SK-N-DZ (cell line): ENCODE measurements around a stretch of chr4.

DNA sequence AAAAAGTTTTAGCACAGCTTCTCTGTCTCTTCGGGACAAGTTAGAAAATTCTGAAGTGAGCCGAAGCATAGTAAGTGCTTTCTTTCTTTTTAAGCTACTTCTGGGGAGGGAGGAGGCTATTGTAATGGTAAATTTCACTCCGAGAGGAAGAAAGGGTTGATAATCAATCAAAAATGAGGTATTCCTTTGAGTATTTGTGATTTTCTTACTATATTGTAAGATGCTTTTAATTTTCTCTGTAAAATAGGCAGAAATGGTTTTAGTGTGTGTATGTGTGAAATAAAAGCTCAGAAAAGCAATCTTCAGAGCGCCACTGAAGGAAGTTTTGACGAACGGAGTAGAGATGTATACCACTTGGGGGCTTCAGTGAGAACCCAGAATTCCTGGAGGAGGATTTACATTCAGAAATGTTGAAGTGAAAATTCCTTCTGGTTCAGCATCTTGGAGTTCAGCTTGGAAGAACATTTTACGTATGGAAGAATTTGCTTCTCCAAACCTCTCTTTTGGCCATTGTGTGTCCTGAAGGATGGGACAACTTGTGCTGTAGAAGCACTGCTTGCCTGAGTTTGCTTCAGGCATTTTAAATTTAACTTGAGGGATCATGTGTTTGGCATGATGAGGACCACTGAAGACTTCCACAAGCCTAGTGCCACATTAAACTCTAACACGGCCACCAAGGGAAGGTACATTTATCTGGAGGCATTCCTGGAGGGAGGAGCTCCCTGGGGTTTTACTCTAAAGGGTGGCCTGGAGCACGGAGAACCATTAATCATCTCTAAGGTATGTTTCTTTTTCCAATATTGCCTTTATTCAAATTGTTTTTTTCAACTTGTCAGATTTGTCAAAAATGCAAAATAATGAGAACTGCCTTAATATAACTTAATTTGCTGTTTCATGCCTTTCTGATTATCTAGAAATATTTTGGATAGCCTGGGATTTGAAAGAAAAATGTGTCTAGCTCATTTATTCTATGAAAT is 700 bp downstream of the SHROOM3 start:
RAMPAGE:
- cytosol, long total RNA = no peak
- nucleus, long total RNA = no peak

GRCh38 chr4:76486816-76487258 is 51.8 kb downstream of the SHROOM3 start:
RAMPAGE:
- cytosol, long total RNA = no peak
- nucleus, long total RNA = no peak

RAMPAGE:
- cytosol, long total RNA = no peak
- nucleus, long total RNA = no peak
These were observed 111.8 kb downstream of the SHROOM3 start for GRCh38 chr4:76546560-76547439.

RAMPAGE:
- cytosol, long total RNA = no peak
- nucleus, long total RNA = no peak
These were observed 144.4 kb downstream of the SHROOM3 start for GRCh38 chr4:76579452-76579792.

DNA sequence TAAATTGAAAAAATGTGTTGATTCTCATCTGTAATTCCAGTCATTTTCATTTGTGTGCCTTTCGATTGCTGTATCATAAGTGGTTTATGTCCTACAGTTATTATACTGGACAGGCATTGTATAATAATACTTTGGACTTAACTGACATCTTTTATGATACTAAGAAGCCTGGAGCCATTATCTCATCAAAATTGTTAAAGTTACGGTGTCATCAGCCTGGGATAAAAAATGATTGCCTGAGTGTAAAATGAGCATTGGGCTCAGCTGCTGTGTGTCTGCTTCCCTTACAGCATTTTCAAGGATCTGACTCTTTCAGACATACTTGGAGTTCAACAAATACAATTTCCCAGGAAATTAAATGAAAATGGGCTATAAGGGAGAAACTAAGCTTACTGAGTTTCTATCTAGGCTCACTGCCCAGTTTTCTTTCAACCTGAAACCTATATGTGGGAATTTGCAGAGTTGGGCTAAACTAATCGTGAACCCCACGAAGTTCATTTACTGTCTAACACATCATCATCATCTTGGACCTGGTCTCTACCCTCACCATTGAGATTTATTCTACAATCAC is 146.4 kb downstream of the SHROOM3 start:
RAMPAGE:
- cytosol, long total RNA = no peak
- nucleus, long total RNA = no peak

RAMPAGE:
- cytosol, long total RNA = no peak
- nucleus, long total RNA = no peak
These were observed 176.3 kb downstream of the SHROOM3 start for GRCh38 chr4:76610946-76612142.

GRCh38 chr4:76682962-76683407 is 215.0 kb downstream of the SOWAHB start:
RAMPAGE:
- cytosol, long total RNA = no peak
- nucleus, long total RNA = no peak

DNA sequence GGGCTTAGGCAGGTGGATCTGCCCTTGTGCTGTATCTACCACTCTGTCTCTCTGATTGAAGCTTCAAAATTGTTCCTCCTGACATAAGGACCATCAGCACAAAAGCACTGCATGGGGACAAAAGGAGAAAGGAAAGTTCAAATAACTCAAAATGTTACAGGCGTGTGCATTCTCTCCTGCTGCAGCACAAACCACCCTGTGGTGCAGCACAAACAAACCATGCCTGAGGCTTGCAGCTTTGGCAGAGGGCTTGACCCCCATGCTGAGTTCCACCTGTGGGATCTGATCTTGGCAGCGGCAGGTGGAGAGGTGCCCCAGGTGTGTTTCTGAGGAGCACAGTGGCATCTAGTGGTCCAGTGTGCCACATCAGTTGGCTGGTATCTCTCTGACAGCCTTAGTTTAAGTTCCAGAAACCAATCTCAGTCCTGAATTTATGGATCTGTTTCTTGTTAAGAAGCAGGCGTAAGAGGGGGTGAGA is 164.6 kb downstream of the SOWAHB start:
RAMPAGE:
- cytosol, long total RNA = no peak
- nucleus, long total RNA = no peak

RAMPAGE:
- cytosol, long total RNA = no peak
- nucleus, long total RNA = no peak
These were observed 5.3 kb downstream of the SOWAHB start for GRCh38 chr4:76892551-76893208.

DNA sequence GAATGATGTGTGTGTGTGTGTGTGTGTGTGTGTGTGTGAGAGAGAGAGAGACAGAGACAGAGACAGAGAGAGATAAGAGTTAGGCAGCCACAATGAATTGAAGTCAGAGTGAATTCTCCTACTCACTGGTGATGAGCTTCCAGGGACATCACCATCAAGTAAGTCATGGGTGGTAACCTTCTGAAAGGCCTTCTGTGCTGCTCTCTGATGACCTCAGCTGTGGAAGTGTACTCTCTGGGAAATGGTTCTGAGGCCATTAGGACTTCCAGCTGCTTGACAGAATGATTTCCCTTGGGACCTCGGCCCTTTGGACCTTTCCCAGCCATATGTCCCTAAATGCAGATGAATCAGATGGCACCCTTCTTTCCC is 7.4 kb downstream of the SEPTIN11 start:
RAMPAGE:
- cytosol, long total RNA = no peak
- nucleus, long total RNA = no peak

DNA sequence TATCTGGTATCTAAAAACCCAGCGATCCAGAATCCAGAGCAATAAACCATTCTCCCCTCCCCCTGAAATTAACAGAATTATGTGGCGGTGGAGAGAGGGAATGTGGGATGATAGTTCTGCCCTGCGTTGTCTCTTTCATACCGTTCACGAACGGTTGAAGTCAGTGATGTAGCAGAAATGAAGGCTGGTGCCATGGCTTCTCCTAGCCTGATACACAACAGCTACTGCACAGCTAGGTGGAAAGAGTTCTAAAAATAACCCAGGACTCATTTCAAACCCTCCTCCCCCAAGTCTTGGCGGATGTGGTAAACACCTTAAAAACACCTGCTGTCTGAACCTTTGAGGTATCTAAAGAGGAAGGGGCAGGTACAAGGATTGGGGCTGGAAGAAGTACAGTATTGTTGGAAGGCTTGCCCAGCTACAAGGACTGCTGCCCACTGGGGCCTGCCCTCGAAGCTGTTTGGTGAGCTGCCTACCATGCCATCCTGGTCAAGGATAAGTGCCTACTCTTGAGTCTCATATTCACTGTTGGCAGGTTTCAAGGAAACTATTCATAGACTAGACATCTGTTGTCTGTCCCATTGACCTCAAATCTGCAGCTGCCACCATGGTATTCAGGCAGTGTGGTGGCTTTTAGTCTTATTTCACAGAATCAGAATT is 44.6 kb downstream of the SEPTIN11 start:
RAMPAGE:
- cytosol, long total RNA = no peak
- nucleus, long total RNA = no peak

DNA sequence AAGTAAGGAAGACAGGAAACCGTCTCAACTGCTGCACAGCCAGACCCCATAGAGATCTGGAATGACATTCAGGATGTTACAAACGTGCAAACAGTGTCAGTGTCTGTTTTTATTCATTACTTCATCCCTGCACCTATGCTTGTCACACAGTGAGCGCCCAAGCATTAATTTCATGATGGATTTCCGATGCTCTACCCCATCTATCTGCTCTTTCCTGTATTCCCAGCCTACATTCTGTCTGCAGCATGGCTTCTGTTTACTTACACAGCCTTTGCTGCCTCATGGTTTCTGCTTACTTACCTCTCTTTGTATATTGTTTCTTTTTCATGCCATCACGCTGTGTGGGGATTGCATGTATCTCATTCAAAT is 53.2 kb downstream of the SEPTIN11 start:
RAMPAGE:
- cytosol, long total RNA = no peak
- nucleus, long total RNA = no peak

DNA sequence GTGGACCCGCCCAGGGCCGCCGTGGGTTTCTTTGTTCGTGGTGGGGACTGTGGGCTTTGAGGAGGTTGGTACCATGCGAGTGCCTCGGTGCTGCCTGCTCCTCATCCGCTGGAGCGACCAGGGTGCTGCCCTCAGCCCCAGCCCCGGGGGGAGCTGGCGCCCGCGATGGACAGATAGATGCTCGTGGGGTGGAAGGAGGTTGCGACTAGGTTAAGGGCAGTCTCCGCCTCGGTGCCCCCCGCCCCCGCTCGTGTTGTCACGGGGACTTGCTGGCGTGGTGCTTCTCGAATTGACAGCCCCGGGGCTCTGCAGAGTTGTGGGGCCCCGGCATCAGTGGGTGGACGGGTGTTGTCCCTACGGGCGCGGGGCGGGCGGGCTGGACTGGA is 497 bp downstream of the CCNG2 start:
RAMPAGE:
- cytosol, long total RNA = no peak
- nucleus, long total RNA = no peak

GRCh38 chr4:77601311-77602008 is 4.2 kb upstream of the CXCL13 start:
RAMPAGE:
- cytosol, long total RNA = no peak
- nucleus, long total RNA = no peak

GRCh38 chr4:77745879-77746417 is 73.2 kb downstream of the CNOT6L start:
RAMPAGE:
- cytosol, long total RNA = no peak
- nucleus, long total RNA = no peak

GRCh38 chr4:77810469-77811295 is 8.5 kb downstream of the CNOT6L start:
RAMPAGE:
- cytosol, long total RNA = no peak
- nucleus, long total RNA = no peak

GRCh38 chr4:77853124-77853574 is 9.5 kb upstream of the MRPL1 start:
RAMPAGE:
- cytosol, long total RNA = no peak
- nucleus, long total RNA = no peak

RAMPAGE:
- cytosol, long total RNA = no peak
- nucleus, long total RNA = no peak
These were observed 96.5 kb upstream of the ANXA3 start for GRCh38 chr4:78455071-78455383.

DNA sequence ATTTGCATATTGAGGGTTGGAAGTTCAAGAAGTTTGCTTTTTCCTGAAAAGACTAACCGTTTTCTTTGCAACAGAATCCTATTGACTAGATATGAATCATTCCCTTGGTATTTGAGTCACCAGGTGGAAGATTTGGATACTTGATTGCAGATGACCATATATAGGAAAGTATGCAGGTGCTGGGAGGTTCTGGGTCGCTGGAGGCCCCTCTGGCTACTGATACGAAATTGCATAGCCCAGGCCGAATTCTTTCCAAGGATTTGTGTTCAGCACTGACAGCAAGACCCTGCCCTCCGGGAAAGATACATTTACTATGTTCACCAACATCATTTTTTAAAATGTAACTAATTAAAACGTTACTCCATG is 834 bp downstream of the ANXA3 start:
RAMPAGE:
- cytosol, long total RNA = no peak
- nucleus, long total RNA = no peak

DNA sequence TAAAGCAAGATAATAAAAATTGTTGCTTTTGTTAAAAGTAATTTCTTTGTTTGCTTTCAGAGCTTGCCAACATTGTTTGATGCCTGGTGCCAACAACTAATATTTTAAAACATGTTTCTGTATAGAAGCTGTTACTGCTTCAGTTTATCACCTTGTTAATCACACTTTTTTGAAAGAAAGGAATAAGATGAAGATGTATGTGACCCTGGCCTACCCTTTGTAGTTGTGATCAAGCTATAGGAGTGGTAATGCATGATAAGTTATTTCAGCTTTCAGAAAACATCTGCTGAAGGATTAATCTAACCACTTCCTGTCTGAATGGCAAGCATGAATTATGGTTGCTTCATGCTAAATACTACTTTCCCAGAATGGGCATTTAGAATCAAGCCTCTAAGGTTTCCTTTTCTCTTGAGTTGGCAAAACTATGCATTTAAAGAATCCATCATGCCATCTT is 58.9 kb downstream of the ANXA3 start:
RAMPAGE:
- cytosol, long total RNA = no peak
- nucleus, long total RNA = no peak